Measurements from ENCODE around the genes C2orf42, FIGLA and MPHOSPH10.

DNA sequence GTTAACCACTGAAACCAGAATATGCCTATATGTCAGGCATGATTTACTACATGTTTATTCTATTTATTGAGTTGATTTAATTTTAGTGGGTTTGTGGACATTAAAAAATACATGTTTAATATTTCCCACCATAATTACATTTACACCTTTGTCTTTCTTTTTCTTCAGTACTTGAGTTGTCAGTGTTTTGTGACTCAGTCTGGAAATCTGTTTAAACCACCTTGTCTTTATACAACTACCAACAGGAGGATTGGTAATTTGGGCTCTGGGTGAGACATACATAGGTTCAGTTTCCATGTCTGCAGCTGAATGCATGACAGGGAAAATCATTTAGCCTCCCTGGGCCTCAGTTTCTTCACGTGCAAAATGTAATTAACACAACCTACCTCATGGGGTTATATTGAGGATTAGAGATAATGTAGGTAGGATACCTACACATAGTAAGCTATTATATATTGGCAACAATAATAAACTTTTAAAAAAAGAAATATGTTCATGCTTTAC is 1.9 kb upstream of the MXD1 start:
- PRO-cap, result no peak

- PRO-cap, result no peak
These were observed 16.5 kb downstream of the PCBP1 start for GRCh38 chr2:70103737-70104199.

DNA sequence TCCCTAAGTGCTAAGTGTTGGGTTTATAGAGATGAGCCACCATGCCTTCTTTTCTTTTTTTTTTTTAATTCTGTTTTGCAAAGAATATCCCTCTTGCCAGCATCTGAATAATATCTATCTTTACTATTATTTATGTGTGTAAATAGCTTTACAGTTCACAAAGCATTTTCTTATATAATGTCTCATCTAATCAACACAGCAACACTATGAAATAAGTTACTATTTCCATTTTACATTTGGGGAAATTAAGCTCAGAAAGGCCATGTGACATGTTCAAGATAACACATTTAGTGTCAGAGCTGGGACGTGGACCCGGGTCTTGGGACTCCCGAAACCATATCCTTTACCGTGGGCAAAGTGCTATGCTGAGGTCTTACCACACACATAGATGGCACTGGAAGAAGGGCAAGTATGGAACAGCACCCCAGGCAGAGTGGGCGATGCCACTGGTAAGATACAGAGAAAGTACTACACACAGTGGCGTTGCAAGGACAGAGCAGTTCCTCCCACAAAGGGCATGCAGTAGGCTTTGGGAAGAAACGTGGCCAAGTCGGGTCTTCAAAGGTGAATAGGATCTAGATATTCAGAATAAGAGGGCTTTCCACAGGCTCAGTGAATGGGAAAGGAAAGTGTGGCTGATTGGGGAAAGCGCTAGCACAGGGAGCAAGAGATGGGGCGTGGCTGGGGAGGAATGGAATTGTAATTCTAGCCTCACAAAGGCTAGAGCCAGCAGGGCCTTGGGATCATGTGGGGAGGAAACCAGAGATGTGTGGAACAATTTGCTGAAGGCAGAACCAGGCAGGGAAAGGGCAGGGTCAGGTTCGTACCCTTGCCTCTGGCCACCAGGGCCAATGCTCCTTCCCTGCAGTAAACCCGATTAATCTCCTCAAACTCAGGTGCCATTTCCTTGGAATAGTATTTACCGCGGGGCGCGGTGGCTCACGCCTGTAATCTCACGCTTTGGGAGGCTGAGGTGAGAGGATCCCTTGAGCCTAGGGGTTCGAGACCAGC is 35.8 kb downstream of the PCBP1 start:
- PRO-cap, result bidirectional peak, plus-strand start at position 791 of the sequence, minus-strand start at position 618 of the sequence

- PRO-cap, result no peak
These were observed 38.4 kb downstream of the PCBP1 start for GRCh38 chr2:70125566-70126133.

- PRO-cap, result bidirectional peak, plus-strand start at chr2:70190779, minus-strand start at chr2:70190717; bidirectional peak, plus-strand start at chr2:70191124, minus-strand start at chr2:70191002
These were observed at the start of gene C2orf42 for GRCh38 chr2:70189961-70191200. TSS of gene C2orf42 (minus strand) at chr2:70191019.

GRCh38 chr2:70223557-70223864 is 24.9 kb downstream of the TIA1 start:
- PRO-cap, result no peak

GRCh38 chr2:70248932-70249448 is 562 bp upstream of the TIA1 start:
- PRO-cap, result unidirectional peak, minus-strand start at chr2:70249065

- PRO-cap, result no peak
These were observed at the start of gene FIGLA for GRCh38 chr2:70790369-70791051. TSS of gene FIGLA (minus strand) at chr2:70790643.

- PRO-cap, result no peak
These were observed 3.3 kb downstream of the NAGK start for GRCh38 chr2:71071486-71072449.

DNA sequence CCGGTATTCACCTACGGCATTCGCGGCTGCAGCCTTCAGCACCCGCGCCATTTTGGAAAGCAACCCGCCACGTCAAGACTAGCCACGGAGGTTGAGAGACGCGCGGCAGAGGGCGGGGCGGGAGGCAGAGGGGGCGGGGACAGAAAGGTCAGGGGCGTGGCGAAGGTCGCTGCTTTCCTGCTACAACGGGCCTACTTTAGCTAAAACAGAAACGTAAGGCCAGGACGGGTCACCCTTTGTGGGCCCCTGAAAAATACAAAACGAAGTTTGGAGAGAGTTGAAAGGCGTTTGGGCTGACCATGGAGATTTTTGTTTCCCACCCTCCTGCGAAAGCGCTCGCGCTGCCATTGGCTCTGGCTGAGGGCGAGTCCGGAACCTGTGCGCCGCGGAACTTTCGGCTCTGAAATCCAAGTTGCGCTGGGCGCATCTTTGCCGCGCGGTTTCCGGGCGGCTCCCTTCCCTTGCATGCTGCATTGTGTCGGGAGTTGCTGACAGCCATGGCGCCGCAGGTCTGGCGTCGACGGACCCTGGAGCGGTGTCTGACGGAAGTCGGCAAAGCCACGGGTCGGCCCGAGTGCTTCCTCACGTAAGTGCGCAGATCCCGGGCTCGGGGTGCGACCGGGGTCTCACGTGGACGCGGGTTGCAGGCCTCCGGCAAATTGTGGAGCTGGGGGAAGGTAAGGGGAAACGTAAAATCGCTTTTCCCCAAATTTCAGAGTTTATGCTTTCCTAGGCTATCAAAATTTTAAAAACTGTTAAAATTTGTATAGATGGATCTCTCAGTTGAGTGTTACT is at the start of gene MPHOSPH10:
MPHOSPH10 (plus strand) TSS at position 466 of the 795 bp plus-strand sequence.
- PRO-cap, result bidirectional peak, plus-strand start at position 157 of the sequence, minus-strand start at position 54 of the sequence; bidirectional peak, plus-strand start at position 484 of the sequence, minus-strand start at position 371 of the sequence; unidirectional peak, minus-strand start at position 541 of the sequence

DNA sequence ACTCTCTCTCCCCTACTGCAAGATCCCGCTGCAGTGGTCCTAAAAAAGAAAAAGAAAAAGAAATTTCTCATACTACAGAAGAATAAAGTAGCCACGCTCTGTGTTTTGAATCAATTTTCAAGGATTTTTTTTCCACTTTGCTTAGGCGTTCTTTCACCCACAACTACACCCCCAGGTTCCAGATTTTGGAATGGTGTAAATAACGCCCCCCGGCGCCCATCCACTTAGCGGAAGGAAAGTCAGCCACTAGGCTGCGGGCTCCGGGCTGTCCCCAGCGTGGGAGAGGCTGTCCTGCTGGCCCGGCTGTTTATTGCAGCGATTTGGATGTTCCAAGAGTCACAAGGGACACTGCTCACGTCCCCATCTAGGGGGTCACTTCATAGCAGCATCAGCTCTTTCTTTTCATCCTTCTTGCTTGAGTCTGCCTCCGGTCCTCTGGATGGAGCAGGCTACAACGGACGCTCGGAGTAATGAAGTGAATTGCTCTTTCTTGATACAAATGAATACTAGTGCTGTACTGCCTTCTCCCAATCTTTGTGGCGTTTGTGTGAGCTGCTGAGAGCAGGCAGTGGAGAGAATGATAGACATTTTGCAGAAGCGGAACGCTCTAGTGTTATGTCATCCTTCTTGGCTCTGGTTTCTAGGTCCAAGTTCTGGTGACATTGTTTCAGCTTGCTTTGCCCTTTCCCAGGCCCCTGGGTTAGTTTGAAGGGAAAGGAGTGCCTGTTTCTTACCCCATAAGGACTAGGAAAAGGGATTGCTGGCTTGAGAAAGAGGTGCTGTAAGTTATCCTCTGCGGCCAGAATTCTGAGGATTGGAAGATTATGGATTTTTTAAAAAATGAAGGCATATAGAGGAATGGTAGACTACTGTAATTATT is 50.8 kb upstream of the PAIP2B start:
- PRO-cap, result no peak

GRCh38 chr2:71357110-71357878 is 25.7 kb downstream of the ZNF638 start:
- PRO-cap, result no peak

DNA sequence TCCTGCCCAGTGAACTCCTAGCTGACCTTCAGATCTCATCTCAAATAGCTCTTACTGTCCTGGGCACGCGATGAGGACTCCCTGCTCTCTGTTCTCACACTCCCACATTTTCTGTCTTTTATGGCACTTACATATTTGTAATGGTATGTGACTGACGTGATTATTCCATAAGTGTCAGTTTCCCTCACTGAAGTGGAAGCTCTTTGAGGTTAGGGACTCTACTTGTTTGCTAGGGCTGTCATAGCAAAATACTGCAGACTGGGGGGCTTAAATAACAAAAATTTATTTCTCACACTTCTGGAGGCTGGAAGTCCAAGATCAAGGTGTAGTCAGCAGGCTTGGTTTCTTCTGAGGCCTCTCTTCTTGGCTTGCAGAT is 14.7 kb upstream of the DYSF start:
- PRO-cap, result no peak

DNA sequence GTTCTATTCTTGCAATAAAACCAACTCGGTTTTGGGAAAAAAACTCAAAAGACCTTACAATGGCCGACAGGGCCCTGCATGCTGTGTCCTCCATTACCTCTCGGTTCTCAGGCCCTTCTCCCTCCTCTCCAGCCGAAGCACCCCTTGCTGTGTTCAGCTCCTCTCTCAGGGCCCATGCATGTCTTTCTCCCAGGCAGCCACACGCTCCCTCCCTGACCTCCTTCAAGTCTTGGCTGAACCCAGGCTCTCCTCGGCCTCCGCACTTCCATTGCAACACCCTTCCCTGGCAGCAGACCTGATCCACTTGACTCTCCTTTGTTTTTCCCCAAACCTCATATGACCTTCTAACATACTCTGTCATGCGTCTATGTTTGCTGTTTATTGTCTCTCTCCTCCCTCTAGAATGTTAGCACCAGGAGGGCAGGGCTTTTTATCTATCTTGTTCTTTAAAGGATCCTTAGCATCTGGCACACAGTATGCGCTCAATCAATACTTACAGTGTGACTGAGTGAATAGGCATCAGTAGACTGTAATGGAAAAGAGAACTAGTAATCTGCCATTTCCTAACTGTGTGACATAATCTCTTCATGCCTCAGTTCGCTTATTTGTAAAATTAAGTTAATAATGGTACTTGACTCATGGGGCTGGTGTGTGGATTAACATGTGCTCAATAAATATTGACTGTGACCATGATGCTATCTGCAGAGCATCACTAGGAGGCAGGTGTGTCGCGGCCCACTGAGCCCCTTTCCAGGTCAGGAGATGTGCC is 113.9 kb downstream of the CYP26B1 start:
- PRO-cap, result no peak

GRCh38 chr2:72148098-72148688 is 531 bp upstream of the CYP26B1 start:
- PRO-cap, result no peak

DNA sequence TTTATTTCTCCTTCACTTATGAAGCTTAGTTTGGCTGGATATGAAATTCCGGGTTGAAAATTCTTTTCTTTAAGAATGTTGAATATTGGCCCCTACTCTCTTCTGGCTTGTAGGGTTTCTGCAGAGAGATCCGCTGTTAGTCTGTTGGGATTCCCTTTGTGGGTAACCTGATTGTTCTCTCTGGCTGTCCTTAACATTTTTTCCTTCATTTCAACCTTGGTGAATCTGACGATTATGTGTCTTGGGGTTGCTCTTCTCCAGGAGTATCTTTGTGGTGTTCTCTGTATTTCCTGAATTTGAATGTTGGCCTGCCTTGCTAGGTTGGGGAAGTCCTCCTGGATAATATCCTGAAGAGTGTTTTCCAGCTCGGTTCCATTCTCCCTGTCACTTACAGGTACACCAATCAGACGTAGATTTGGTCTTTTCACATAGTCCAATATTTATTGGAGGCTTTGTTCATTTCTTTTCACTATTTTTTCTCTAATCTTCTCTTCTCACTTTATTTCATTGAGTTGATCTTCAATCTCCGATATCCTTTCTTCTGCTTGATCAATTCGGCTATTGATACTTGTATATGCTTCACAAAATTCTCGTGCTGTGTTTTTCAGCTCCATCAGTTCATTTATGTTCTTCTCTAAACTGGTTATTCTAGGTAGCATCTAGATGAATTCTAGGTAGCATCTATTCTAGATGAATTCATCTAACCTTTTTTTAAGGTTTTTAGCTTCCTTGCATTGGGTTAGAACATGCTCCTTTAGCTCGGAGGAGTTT is 151.2 kb upstream of the CYP26B1 start:
- PRO-cap, result no peak

GRCh38 chr2:72354712-72355033 is 207.0 kb upstream of the CYP26B1 start:
- PRO-cap, result no peak

DNA sequence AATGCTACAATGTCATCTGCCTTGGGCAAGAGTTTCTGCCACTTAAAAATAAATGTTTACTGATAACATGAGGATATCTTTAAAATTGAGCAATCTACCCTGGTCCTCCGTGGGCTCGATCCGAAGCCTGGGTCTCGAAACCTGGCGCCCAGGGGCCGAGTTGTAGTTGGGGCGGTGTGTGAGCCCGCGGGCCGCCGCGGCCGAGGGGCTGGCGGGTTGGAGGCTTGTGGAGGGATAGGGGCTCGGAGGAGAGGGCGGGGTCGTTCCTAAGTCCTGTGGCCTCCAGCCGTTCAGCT is 2.4 kb downstream of the EMX1 start:
- PRO-cap, result no peak

DNA sequence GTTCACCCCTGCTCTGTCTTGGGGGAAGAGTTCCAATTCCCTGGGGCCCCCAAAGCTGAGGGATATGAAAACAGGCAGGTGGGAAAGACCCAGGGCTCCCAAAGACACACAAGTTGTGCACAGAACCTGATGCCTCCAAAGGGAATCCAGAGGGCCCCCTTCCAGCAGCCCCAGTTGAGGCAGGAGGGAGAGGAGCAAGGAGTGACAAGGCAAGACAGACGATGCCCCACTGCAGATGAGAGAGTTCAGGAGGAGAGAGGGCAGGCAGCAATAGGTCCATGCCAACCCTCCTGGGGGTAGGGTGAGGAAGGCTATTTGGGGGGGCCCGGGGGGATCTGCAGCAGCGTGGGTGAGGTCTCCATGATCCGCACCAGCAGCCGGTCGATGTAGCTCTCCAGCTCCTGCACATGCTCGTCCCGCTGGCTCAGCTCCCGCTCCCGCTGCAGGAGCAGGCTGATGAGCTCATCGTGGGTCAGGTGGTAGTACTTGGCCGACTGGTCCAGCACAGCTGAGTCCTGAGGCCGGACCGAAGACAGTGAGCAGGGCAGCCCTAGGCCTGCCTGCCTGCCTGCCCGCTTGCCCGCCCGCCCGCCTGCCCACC is 3.8 kb upstream of the SFXN5 start:
- PRO-cap, result no peak

GRCh38 chr2:73248598-73249501 is 14.7 kb downstream of the CCT7 start:
- PRO-cap, result no peak